Measurements from ENCODE around the genes SHCBP1L and LAMC1.

GRCh38 chr1:181099069-181100149 is 10.9 kb downstream of the IER5 start:
- RRBS = no CpG with 5 or more reads among the region's 13 CpGs

DNA sequence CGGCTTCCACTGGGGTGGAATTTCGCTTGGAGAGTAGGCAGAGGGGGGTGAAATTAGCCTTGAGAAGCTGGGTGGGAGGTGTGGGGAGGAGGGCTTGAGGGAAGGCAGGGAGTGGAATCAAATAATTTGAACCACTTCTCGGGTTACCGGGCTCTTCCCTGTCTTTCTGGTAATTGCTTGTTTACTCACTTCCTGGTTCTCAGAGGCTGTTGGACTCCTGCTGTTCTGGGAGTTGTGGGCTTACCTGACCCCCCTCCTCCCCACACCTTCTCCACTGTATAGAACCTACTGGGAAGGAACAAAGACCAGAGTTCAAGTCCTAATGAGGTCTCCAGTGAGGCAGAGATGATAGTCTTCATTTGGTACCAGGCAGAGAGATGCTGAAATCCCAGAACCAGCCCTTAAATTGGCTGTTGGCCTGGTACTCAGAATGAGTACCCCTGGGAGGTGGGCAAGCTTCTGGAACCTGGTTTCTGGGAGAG is 13.5 kb downstream of the IER5 start:
- RRBS = no CpG with 5 or more reads among the region's 4 CpGs

DNA sequence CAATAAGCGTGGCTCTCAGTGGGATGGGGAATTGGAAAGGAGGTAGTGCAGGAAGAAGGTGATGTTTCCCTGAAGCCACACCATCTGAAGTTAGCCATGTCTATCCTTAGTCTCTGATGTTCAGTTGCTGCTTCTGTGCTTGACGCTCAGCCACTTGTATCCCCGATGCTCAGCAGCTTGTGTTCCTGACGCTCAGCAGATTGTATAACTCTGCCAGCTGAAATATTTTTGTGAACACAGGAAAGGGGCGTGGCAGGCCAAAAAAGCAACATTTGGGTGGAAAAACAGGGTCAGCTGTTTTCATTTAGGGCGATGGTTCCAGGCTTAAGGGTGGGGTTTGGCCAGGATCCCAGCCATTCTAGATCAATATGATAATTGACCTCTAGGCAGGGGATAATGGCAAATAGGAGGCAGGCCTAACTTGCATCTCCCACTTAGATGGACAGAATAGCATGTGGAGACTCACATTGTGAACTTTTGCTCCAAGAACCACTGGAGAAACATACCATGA is 58.5 kb downstream of the ZNF648 start:
- RRBS = no CpG with 5 or more reads among the region's 6 CpGs

GRCh38 chr1:182084903-182085366 is 23.4 kb upstream of the ZNF648 start:
- RRBS = no CpG with 5 or more reads among the region's 9 CpGs

DNA sequence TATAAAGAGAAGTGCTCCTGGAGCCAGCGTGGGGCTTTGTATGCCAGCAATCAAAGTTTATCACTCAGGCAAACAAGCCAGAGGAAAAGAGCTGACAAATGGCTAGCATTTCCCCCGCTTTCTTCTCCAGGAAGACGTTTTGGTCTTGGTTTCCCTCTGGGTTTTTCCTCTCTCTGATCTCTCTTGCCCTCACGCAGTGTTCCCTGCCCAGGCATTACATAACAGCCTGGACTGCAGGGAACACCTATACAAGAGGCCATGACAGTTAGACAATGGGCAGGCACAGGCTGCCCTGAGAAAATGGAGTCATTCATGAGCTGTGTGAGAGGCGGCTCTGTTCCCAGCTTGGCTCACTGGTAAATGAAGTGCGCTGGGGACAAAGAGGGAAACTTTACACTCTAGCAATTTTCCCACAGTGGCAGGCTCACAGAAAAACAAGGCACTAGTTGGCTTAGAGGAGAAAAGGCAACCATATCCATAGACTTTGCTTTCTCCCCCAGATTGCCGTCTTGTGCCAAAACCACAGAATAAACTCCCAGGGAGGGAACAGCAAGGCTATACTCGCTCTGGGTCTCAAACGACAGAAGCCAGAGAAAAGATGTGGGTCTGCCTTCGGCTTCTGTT is 52.7 kb upstream of the ZNF648 start:
- RRBS = no CpG with 5 or more reads among the region's 10 CpGs

DNA sequence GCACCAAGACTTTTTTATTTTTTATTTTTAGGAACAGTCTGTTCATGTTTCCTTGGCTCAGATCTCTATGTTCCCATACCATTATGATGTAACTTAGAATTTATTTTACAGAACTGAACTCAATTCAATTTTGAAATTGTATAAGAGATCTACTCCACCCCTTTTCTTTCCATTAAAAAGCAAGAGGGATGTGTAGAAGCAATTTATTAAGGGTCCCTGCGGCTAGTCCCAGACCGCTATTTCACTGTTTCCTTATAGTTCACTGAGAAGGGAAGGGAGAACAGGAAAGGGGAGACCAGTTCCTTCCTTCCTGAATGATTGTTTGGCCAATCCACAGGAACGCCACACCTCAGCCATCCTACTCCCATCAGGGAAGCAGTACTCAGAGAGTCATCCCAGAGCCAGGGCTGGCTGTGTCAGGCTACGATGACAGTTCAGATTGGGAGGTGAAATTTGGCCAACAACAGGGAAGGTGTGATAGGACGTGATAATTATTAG is 112.6 kb upstream of the ZNF648 start:
- RRBS = no CpG with 5 or more reads among the region's 5 CpGs

DNA sequence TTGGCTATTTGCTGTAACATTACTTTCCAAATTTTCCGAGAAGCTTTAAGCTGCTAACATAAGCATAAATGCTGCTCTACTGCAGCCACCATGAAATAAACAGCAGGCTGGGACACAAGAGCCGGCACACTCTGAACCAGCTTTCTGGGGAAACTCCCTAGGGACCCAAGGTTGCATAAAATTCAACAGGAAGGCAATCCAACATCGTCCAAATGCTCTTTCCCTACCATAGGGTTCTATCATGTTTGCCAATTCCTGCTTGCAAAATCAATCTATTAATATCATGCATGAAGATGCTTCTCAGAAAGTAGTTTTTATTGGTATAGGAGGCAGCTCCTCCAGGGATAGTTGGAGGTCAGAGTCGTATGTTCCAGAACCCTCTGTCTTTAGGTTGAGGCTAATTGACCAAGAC is 136.1 kb upstream of the ZNF648 start:
- RRBS = no CpG with 5 or more reads among the region's 4 CpGs

DNA sequence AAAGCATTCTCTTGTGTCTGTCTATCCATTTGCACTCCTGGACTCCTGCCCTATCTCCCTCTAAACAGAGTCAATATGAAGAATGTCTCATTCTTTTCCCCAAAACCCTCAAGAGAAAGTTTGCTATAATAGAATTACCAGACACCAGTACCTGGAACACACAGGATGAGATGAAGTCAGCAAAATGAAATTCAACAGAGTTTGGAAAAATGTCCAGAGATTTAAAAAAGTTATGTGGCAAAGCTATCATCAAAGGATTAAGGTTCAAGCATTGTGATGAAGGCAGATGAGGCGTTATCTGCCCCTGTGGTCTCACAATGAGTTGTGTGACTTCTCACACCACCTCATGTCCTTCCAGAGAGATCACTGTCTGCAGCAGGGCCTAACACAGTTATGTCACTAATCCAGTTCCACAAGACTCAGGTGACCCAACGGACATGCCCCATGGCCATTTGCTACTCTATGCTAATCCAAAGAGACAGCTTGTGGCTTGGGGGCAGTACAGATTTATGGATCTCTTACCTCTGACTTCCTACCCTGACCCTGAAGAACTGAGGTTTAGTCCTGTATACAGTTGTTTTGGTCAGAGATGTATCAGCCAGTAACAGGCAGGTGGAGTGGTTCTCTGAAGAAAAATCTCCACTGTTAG is 147.3 kb downstream of the GLUL start:
- RRBS = no CpG with 5 or more reads among the region's 2 CpGs

DNA sequence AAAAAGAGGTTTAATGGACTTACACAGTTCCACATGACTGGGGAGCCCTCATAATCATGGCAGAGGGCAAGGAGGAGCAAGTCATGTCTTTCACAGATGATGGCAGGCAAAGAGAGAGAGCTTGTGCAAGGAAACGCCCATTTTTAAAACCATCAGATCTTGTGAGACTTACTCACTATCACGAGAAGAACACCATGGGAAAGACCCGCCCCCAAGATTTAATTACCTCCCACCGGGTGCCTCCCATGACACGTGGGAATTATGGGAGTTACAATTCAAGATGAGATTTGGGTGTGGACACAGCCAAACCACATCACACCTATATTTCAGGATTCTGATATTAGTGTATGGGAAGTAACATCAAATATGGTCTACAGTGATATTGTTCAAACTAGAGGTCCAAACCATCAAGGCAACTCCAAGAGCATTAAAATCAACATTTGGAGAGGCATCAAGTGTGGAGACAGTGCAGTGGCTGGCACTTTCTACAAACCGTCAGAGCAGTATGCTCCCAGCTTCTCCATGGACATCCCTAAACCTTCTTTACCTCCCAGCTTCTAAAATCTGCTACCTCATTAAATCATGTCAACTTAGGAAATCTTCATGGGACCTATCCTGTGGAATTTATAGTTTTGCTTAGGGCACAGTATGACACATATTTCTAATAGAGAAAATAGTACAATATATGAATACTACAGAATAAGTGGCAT is 99.1 kb downstream of the GLUL start:
- RRBS = no CpG with 5 or more reads among the region's 6 CpGs

GRCh38 chr1:182390890-182391621 is 534 bp downstream of the GLUL start:
- RRBS = 7% methylated on average over 8 of the region's 69 CpGs

GRCh38 chr1:182676389-182676928 is 7.9 kb downstream of the RGS8 start:
- RRBS = no CpG with 5 or more reads among the region's 6 CpGs

GRCh38 chr1:182739533-182739999 is 50.0 kb upstream of the NPL start:
- RRBS = no CpG with 5 or more reads among the region's 7 CpGs

- RRBS = no CpG with 5 or more reads among the region's 6 CpGs
These were observed 26.3 kb downstream of the DHX9 start for GRCh38 chr1:182865084-182866138.

- RRBS = 44% methylated on average over 3 of the region's 32 CpGs
These were observed at the start of gene SHCBP1L for GRCh38 chr1:182953051-182953340. TSS of gene SHCBP1L (minus strand) at chr1:182953166.

GRCh38 chr1:183023126-183024184 is at the start of gene LAMC1:
TSS of gene LAMC1 (plus strand) at chr1:183023420.
- RRBS = 1% methylated on average over 64 of the region's 123 CpGs

GRCh38 chr1:183024185-183024405 is 875 bp downstream of the LAMC1 start:
- RRBS = 1% methylated on average over 8 of the region's 14 CpGs

GRCh38 chr1:183032353-183033212 is 9.4 kb downstream of the LAMC1 start:
- RRBS = no CpG with 5 or more reads among the region's 3 CpGs

DNA sequence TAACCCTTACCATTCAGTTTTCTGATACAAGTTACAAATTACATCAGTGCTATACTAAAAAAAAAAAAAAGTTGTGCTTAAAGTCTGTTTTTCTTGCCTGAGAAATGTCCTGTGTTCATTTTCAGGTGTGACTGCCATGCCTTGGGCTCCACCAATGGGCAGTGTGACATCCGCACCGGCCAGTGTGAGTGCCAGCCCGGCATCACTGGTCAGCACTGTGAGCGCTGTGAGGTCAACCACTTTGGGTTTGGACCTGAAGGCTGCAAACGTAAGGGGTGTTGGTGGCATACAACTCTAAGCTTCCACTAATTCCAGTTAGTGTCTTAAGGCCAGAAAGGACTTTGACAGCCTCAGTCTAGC is 60.1 kb upstream of the LAMC2 start:
- RRBS = no CpG with 5 or more reads among the region's 5 CpGs

GRCh38 chr1:183235050-183235554 is 49.0 kb downstream of the LAMC2 start:
- RRBS = no CpG with 5 or more reads among the region's 10 CpGs